ENCODE results near the gene METRNL.

DNA sequence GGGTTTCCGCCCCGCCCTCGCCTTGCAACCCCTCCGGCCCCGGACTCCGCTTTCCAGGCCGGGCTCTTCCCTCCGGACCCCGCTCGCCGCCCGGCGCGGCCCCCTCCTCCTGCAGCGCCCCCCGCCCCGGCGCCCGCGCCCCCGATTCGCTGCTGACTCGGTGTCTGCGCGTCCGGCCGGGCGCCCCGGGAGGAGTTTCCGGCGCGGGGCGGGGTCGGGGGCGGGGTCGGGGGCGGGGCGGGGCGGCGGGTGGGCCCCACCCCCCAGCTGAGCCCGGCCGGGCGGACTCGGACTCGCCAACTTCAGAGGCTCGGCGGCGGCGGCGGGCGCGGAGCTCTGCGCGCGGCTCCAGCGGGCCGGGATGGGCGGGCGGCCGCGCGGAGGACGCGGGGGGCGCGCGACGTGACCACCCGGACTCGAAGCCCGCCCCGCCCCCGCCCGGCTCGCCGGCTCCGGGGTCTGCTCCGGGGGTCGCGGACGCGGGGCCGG lies at the start of gene METRNL:
Gene METRNL (plus strand): TSS at position 305 of the 489 bp plus-strand sequence.
- PRO-cap = bidirectional peak, plus-strand start at position 313 of the sequence, minus-strand start at position 143 of the sequence

- PRO-cap = no peak
These were observed 12.1 kb downstream of the METRNL start for GRCh38 chr17:83090996-83092349.

DNA sequence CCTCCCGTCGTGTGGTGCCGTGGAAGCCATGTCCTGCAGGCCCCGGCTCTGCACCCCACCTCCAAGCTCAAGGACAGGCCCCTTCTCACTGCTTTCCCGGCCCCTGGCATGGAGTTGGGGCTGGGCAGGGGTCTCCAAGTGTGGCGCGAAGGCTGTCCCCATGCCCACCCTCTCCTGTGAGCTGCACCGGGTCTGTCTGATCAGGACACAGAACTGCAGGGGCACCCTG lies 14.2 kb downstream of the METRNL start:
- PRO-cap = no peak

GRCh38 chr17:83096749-83097666 lies 17.6 kb downstream of the METRNL start:
- PRO-cap = no peak

- PRO-cap = unidirectional peak, plus-strand start at chr17:83098280
These were observed 18.5 kb downstream of the METRNL start for GRCh38 chr17:83097832-83098484.

DNA sequence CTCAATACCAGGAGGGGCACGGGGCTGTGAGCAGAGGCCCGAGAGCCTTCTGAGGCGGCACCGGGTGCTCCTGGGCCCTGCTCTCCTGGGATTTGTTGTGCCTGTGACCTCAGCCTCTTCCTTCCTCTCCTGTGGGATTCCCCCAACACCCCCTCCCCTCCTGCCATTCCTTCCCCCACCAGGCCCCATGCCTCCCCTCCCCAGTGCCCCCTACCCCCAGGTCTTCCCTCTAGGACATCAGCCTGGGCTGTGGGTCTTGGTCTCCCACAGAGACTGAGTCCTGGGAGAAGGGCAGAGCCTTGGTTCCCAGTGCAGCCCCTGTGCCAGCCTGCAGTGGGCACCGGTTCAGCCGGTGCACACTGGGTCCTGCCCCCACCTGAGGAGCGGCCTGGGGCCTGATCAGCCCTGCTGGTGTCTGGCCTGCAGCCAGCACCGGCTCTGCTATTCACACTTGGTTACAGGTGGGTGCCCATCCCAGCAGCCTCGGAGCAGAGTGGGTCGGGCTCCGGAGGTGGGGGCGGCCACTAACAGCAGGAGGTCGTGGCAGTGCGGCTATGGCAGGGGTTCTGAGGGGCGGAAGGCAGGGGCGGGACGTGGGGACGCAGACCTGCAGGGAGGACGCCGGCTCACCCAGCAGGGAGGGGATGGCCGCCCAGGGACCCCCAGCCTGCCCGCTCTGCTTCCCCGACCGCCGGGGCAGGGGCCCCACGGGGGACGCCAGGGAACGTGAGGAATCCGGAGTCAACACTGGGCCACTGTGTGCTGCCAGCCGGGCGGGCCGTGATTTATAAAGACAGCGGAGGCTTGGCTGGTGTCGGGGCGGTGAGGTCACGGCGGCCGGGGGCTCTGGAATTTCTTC lies 20.1 kb downstream of the METRNL start:
- PRO-cap = no peak

DNA sequence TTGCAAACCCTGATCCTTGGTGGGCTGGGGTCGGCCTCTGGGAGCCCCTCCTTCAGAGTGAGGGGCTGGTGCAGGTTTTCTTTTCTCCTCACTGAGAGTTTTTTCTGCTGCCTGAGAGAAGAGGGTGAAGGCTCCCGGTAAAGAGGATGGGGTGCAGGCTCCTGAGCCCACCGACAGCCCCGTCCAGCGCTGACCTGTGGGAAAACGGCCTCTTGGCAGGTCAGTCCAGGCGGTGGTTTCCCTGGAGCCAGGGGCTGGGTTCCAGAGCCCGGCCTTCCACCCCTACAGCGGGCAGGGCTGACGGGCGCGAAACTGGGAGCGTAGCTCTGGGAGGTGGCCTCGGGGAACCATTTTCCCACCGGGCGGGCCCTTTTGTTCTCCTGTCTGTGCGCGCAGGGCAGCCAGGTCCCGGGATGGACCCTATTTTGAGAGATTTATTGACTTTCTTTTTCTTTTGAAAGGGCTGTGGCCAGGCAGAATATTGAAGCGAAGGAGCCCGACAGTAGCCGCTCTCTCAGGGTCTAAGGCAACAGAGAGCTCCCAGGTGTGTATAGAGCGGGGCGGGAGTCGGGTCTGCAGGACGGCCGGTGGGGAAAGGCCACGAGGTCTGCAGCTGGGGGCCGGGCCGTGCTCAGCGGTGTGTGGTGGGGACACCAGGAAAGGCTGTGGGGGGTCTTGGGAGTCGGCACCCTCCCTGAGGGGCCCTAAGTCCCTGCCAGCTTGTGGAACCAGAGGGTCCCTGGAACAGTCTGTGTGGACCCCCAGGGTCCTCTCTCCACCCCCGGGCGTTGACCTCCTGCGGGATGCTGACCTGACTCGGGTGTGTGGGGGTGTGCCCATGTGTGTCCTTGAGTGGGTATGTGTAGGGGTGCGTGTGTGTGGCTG lies 32.3 kb downstream of the METRNL start:
- PRO-cap = no peak

DNA sequence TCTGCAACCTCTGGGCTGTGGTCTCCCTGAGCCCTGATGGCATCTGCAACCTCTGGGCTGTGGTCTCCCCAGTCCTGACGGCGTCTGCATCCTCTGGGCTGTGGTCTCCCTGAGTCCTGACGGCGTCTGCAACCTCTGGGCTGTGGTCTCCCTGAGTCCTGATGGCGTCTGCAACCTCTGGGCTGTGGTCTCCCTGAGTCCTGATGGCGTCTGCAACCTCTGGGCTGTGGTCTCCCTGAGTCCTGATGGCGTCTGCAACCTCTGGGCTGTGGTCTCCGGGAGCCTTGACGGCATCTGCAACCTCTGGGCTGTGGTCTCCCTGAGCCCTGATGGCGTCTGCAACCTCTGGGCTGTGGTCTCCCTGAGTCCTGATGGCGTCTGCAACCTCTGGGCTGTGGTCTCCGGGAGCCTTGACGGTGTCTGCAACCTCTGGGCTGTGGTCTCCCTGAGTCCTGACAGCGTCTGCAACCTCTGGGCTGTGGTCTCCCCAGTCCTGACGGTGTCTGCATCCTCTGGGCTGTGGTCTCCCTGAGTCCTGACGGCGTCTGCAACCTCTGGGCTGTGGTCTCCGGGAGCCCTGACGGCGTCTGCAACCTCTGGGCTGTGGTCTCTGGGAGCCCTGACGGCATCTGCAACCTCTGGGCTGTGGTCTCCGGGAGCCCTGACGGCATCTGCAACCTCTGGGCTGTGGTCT lies 45.3 kb downstream of the METRNL start:
- PRO-cap = no peak